Prostate gland (tissue), 2 donors: ENCODE measurements around a stretch of chr14.

GRCh38 chr14:54837696-54837886, 65.0 kb downstream of the GCH1 start:
- PRO-cap: no peak
- RAMPAGE, long total RNA, 2 experiments: no peak in any of the 2 experiments

DNA sequence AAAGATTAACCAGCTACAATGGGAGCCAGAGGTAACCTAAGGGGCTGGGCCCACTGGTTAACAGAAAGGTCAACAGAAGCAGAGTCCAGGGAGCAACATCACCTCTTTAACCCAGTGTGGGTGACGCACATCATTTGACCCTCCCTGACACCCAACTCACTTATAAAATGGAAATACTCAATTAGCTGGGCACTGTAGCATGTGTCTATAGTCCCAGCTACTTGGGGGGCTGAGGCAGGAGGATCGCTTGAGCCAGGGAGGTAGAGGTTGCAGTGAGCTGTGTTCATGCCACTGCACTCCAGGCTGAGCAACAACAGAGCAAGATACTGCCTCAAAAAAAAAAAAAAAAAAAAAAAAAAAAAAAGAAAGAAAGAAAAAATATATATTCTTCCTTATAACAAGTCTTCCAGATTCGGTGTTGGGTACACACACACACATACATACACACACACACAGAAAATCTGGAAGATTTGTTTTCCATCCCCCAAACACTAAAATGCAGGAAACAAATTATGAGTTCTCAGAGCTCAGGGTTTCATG, 64.7 kb downstream of the GCH1 start:
- PRO-cap: no peak
- RAMPAGE, long total RNA, 2 experiments: no peak in any of the 2 experiments

- PRO-cap: no peak
- RAMPAGE, long total RNA, 2 experiments: no peak in any of the 2 experiments
These were observed 31.3 kb upstream of the LGALS3 start for GRCh38 chr14:55097755-55098243.

GRCh38 chr14:55103657-55104600, 25.1 kb upstream of the LGALS3 start:
- PRO-cap: no peak
- RAMPAGE, long total RNA, 2 experiments: no peak in any of the 2 experiments

DNA sequence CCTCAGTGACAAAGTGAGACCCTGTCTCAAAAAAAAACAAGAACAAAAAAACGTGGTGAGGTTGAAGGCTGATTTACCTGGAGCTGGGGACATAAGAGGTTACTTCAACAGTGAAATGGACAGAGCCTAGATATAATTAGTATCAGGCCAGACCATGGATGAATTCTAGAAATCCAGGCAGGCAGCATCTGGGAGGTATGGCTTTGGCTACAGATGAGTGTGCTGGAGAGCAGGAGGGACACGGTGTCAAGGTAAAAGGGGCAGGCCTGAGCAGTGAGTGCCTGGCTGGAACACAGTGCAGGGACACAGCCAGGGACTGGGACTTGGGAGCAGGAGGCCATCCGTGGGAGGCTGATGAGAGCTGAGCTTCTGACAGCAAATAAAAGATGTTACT, 13.7 kb upstream of the LGALS3 start:
- PRO-cap: no peak
- RAMPAGE, long total RNA, 2 experiments: no peak in any of the 2 experiments

GRCh38 chr14:55306884-55307368, 35.7 kb downstream of the FBXO34 start:
- PRO-cap: no peak
- RAMPAGE, long total RNA, 2 experiments: no peak in any of the 2 experiments

- PRO-cap: no peak
- RAMPAGE, long total RNA, 2 experiments: no peak in any of the 2 experiments
These were observed 61.9 kb downstream of the FBXO34 start for GRCh38 chr14:55333053-55333549.

DNA sequence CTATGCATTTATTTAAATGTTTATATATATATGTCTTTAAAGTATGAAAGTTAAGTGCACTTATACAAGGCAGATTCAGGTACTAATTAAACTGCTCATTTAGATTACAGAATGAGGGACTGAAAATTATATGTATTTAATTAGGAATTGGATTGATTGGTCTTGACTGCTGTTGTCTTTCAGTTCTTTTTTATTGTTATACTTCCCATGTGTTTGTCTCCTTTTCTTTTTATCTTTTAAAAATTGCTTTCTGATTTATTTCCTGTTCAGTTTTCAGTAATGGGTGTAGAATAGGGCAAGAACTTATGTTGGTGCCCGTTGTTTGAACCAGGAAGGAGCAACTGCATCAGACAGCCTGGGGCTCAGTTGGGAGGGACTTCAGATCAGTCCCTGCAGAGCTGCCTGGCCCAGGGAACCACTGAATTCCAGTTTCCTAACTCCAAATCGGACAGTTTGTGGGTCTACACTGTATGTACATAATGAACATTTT, 64.8 kb downstream of the FBXO34 start:
- PRO-cap: no peak
- RAMPAGE, long total RNA, 2 experiments: no peak in any of the 2 experiments

DNA sequence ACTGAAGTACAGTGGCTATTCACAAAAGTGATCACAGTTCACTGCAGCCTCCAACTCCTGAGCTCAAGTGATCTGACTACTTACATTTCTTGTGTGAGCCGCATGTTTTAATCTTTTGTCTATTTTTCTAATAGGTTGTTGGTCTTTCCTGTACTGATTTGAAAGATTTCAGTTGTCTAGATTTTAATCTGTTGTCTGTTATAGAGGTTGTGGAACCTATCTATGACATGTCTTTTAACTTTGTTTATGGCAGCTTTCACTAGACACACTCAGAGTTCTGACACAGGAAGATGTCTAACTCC, 37.4 kb downstream of the ATG14 start:
- PRO-cap: no peak
- RAMPAGE, long total RNA, 2 experiments: no peak in any of the 2 experiments

DNA sequence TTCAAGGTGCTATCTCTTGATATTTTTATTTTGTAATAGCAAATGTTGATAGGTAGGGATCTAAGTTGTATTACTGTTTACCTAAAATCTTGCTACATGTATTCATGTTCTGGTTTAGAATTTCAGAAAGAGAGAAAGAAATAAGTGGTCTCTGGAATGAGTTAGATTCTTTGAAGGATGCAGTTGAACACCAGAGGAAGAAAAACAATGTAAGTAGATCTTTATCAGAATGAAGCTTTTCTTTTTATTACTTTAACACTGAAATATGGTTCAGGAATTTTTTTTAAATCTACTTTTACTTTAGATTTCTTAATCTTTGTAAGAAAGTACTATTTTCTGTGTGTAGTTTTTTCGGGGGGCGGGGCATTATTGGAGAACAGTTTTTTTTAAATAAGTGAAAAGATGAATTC, 81.4 kb downstream of the KTN1 start:
- PRO-cap: no peak
- RAMPAGE, long total RNA, 2 experiments: no peak in any of the 2 experiments

- PRO-cap: no peak
- RAMPAGE, long total RNA, 2 experiments: no peak in any of the 2 experiments
These were observed 266.9 kb upstream of the PELI2 start for GRCh38 chr14:55851237-55851742.

- PRO-cap: no peak
- RAMPAGE, long total RNA, 2 experiments: no peak in any of the 2 experiments
These were observed 1.7 kb upstream of the PELI2 start for GRCh38 chr14:56116347-56117025.

GRCh38 chr14:56181918-56182260, 63.7 kb downstream of the PELI2 start:
- PRO-cap: no peak
- RAMPAGE, long total RNA, 2 experiments: no peak in any of the 2 experiments

DNA sequence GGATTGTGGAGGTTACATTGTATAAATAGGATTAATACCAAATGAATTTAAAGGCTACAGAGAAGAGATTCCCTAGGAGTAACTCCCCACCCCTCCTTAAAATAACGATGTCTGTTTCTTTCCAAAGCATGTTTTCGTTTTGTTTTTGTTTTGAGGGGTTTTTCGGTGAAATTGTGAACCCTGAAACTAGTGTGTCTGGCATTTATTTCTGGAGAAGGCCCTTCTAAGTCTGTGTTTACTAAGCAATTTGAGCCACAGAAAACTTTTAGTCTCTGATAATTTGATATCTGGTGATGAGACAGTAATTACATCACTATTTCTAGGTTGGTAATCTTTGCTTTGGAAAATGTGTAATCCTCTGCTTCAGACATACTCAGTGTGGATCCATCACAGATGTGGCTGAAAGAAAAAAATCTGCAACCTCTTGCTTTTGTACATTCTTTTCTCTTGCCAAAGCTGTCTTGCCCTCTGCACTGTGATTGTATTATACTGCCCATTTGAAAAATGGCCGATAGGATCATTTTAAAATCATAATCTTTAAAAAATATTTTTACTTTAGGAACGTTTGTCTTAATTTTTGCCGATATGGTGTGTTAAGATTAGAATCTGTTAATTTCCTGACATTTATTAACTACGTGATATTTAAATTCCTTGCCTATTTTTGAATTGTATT, 78.0 kb downstream of the PELI2 start:
- PRO-cap: no peak
- RAMPAGE, long total RNA, 2 experiments: no peak in any of the 2 experiments

DNA sequence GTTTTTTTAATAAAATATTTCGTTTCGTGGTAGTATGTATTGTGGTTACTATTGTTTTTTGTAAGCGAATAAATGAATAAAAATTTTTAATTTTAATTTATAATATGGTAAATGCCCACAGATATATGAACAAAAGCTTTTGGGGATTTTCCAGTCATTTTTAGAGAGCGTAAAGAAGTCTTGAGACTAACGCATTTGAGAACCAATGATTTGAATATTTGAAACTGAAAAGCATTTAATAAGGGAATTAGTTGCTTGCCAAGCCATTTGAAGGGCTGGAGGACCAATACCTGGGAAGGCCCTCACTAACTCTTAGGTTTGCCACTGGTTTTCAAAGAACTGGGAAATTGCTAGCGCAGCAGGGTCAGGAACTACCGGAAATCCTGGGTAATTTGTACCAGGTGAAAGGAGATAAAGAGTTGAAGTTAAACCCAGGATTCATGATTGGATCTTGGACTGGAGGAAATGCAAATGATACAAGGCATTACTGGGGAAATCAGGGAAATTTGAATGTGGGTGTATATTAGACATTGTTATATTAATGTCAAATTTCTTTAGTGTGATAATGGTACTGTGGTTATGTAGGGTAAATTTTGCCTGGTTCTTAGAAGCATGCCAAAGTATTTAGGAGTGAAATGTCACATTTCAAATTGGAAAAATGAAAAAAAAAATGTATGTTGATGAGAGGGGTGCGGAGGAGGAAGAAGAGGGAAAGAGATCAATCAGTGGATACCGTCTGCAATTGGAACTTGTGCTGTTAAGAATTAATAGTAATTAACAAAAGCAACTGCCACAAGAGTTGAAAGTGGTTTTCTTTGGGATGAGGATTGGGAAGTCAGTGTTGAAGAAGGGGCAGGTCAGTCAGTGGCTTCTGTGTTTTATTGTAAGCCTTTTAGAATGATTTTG, 91.6 kb downstream of the PELI2 start:
- PRO-cap: no peak
- RAMPAGE, long total RNA, 2 experiments: no peak in any of the 2 experiments

- PRO-cap: no peak
- RAMPAGE, long total RNA, 2 experiments: no peak in any of the 2 experiments
These were observed 111.6 kb downstream of the PELI2 start for GRCh38 chr14:56229611-56230379.

DNA sequence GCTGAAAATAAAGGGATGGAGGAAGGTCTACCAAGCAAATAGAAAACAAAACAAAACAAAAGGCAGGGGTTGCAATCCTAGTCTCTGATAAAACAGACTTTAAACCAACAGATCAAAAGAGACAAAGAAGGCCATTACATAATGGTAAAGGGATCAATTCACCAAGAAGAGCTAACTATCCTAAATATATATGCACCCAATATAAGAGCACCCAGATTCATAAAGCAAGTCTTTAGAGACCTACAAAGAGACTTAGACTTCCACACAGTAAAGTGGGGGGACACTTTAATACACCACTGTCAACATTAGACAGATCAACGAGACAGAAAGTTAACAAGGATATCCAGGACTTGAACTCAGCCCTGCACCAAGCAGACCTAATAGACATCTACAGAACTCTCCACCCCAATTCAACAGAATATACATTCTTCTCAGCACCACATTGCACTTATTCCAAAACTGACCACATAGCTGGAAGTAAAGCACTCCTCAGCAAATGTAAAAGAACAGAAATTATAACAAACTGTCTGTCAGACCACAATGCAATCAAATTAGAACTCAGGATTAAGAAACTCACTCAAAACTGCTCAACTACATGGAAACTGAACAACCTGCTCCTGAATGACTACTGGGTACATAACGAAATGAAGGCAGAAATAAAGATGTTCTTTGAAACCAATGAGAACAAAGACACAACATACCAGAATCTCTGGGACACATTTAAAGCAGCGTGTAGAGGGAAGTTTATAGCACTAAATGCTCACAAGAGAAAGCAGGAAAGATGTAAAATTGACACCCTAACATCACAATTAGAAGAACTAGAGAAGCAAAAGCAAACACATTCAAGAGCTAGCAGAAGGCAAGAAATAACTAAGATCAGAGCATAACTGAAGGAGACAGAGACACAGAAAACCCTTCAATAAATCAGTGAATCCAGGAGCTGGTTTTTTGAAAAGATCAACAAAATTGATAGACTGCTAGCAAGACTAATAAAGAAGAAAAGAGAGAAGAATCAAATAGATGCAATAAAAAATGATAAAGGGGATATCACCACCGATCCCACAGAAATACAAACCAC, 113.0 kb downstream of the PELI2 start:
- PRO-cap: no peak
- RAMPAGE, long total RNA, 2 experiments: no peak in any of the 2 experiments

GRCh38 chr14:56855704-56856451, 45.6 kb upstream of the OTX2 start:
- PRO-cap: no peak
- RAMPAGE, long total RNA, 2 experiments: no peak in any of the 2 experiments

DNA sequence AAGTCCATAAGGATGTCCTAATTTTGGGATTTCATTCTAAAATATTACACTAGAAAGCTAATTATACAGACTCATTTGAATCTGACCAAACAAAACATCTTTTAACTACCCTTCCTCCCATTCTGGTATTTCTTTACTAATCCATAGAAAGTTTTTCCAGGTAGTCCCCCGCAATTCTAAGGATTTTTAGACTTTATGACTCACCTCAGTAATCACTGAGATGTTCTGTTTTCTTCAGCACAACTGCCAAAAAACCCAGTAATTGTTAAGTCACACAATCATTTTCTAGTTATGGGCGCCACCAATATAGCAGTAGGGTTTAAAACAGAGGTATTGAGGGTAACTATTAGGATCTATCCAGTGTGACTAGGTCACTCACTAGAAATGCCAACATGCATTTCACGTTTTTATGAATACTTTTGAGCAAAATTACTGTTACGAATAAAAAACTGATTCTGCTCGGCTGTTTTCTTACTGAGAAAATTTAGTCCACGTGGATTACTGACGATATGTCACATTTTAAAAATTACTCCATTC, 1.6 kb upstream of the ARID4A start:
- PRO-cap: no peak
- RAMPAGE, long total RNA, 2 experiments: no peak in any of the 2 experiments

DNA sequence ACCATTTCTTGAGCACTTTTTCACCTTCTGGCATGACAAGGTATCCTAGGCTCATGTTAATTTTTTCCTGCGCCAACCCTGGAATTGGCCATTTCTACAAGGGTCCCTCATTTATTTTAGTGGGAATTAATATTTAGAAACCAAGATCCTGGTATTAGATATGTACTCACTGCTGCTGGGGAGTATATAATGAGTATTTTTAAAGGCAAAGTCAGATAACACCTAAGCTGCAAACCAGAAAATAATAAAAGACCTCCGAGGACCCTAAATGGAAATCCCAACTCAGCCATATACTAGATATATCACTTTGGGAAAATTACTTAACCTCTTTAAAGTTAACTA, 23.1 kb downstream of the ARID4A start:
- PRO-cap: no peak
- RAMPAGE, long total RNA, 2 experiments: no peak in any of the 2 experiments